Foreskin keratinocyte (primary cell): Measurements from ENCODE around the gene TRAF3IP3.

GRCh38 chr1:209617163-209617719 is 33.7 kb downstream of the CAMK1G start:
- RAMPAGE, total RNA = no peak

- RAMPAGE, total RNA = no peak
Measured at GRCh38 chr1:209624871-209625679, 27.1 kb downstream of the LAMB3 start.

- RAMPAGE, total RNA = no peak
Measured at GRCh38 chr1:209627532-209627992, 24.7 kb downstream of the LAMB3 start.

- RAMPAGE, total RNA = no peak
Measured at GRCh38 chr1:209667794-209668311, 7.4 kb upstream of the G0S2 start.

DNA sequence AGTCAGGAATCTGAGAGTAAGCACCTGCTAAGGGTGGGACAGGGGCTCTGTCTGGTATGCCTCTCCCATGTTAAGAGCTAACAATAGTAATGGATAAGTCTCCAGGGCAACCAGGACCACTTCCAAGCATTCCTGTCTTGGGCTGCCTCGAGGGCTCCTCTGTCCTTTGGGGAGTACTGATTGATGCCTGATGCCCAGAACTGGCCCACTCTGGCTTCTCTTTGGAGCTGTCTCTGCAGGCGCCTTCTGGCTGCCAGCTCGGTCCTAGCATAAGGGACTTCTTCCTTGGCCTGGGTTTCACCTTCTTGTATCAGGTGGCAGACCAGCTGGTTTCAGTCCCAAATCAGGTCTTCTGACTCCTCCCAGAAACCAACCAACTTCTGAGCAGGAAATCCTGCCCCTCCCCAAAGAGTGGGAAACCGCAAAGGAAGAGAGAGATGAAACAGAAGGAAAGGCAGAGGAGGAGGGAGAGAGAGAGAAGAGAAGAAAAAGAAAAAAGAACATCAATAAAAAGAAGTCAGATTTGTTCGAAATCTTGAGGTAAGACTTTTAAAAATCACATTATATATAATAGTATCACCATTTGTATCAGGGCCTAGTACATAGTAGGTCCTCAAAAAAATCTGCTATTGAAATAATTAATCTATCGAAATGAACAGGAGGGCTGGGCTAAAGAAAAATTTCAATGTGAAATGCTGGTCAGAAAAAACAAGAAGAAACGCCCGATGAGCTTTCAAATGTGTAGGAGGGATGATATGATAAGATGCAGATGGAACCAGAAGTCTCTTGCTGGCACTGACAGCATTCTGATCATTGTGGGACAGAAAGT is 10.7 kb downstream of the G0S2 start:
- RAMPAGE, total RNA = no peak

GRCh38 chr1:209755773-209756234 is at the start of gene TRAF3IP3:
Gene TRAF3IP3, plus strand, starts transcription at chr1:209756053.
- RAMPAGE, total RNA = no peak

- RAMPAGE, total RNA = no peak
Measured at GRCh38 chr1:209830665-209831270, 3.0 kb downstream of the UTP25 start.

DNA sequence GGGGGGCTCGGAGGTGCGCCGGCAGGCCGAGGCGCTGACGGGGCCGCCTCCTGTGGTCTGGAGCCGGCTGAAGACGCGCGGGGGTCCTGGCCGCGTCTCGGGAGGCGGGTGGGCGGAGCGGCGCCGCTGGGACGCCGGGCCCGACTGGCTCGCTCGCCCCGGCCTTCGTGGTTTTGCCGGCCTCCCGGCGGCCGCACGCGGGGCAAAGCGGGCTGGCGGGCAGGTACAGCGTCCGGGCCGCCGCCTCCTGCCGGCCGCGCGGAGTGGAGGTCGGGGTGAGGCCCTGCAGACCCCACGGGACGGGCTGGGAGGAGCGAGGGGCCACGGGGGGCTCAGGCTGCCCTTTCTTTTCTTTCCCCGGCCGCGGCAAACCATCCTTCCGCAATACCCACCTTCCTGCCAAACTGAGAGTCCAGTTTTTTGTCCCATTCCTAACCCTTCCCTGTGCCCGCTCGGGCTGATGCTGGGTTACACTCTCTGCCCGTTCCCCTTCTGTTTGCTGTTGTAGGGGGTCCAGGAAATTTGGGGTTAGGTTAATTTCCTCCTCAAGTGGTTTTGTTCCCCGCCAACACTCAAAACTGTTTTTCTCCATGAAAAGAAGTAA is 413 bp downstream of the SYT14 start:
- RAMPAGE, total RNA = no peak

GRCh38 chr1:210294960-210295398 is 33.7 kb upstream of the HHAT start:
- RAMPAGE, total RNA = no peak

- RAMPAGE, total RNA = no peak
Measured at GRCh38 chr1:210342935-210343985, 14.6 kb downstream of the HHAT start.

GRCh38 chr1:210505882-210506102 is 177.1 kb downstream of the HHAT start:
- RAMPAGE, total RNA = no peak

DNA sequence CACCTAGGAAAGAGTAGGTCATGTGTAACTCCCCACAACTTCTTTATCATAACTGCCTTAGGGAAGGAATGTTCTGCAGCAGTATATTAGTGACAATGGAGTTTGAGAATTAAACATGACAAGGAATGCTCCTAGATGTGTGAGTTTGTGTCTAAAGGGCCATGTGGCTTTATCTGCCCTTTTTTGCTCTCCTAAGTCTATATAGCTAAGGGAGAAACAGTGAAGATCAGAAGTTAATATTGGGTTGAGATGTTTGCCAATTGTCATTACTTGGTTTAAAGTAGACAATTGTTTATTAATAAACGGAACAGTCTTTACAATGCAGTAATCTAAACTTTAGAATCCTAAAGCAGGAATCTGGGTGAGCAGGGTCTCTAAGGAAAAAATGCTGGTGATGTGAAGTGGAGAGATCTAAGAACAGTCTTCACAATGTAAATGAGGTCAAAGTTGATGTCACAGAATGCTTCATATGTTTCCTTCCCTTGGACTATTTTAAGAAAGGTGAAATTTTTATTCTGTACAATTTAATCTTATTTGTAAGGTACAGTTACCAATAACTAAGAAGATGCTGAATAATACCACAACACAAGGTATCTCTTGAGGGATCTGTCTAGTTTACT is 9.0 kb upstream of the TRAF5 start:
- RAMPAGE, total RNA = no peak

DNA sequence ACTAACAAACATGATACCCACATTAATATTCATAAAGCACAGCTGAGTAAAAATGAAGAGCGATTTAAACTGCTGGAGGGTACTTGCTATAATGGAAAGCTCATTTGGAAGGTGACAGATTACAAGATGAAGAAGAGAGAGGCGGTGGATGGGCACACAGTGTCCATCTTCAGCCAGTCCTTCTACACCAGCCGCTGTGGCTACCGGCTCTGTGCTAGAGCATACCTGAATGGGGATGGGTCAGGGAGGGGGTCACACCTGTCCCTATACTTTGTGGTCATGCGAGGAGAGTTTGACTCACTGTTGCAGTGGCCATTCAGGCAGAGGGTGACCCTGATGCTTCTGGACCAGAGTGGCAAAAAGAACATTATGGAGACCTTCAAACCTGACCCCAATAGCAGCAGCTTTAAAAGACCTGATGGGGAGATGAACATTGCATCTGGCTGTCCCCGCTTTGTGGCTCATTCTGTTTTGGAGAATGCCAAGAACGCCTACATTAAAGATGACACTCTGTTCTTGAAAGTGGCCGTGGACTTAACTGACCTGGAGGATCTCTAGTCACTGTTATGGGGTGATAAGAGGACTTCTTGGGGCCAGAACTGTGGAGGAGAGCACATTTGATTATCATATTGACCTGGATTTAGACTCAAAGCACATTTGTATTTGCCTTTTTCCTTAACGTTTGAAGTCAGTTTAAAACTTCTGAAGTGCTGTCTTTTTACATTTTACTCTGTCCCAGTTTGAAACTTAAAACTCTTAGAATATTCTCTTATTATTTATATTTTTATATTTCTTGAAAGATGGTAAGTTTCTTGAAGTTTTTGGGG is 45.7 kb downstream of the TRAF5 start:
- RAMPAGE, total RNA = no peak

DNA sequence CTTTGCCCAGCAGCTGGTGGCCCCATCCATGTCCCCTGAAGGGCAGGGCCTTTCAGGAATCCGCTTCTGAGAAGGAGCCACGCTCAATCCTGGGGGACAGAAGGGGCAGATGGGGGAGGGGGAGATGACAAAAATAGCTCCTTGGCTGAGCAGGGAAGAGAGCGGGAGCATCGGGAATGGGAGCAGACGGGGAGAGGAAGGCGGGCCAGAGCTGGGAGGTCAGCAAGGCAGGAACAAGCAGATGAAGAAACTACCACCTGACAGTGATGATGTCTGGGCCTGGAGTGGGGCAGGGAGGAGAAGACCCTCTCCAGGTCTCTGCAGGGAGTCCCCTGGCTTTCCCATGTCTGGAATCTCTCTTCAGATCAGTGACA is 40.6 kb downstream of the SLC30A1 start:
- RAMPAGE, total RNA = no peak

GRCh38 chr1:211541942-211542626 is 36.9 kb downstream of the SLC30A1 start:
- RAMPAGE, total RNA = no peak

DNA sequence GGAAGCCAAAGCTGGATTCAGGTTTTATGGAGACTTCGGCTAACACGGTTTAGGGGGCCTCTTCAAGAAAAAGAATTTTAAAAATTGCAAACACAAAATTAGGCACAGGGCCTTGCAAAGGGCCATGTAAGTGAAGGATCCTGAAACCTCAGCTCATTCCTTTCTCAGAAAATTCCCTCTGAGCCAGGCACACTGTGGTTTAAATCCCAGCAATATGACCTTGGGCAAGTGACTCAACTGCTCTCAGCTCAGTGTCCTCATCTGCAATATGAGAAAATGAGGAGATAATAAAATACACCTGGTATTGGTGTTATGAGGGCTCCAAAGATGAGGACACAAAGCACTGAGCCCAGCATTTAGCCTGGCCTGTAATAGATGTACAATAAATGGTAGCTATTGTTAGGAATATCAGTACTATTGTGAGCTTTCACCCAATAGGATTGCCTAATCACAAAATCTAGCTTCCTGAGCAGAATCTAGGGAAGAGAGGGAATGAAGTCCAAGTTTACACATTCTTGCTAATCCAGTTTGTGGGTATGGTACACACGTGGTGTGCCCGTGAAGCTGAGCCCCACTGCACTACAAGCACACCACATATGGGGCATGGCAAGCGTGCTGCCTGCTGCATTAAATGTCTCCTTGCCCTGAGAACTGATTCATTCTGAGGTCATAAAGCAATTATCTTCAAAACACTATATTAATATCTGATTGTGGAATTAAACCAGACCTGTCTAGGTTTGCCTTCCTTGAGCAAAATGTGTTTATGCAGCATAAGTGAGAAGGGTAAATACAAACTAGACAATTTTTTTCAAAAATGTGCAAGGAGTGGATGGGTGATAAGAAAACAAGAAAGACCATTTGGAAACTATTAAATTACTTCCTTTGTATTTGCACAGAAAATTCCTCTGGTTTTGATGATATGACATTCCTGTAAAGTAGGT is 24.3 kb upstream of the SLC30A1 start:
- RAMPAGE, total RNA = no peak

GRCh38 chr1:211613140-211613916 is 34.4 kb upstream of the SLC30A1 start:
- RAMPAGE, total RNA = no peak

- RAMPAGE, total RNA = no peak
Measured at GRCh38 chr1:211648182-211648755, 27.2 kb downstream of the NEK2 start.

DNA sequence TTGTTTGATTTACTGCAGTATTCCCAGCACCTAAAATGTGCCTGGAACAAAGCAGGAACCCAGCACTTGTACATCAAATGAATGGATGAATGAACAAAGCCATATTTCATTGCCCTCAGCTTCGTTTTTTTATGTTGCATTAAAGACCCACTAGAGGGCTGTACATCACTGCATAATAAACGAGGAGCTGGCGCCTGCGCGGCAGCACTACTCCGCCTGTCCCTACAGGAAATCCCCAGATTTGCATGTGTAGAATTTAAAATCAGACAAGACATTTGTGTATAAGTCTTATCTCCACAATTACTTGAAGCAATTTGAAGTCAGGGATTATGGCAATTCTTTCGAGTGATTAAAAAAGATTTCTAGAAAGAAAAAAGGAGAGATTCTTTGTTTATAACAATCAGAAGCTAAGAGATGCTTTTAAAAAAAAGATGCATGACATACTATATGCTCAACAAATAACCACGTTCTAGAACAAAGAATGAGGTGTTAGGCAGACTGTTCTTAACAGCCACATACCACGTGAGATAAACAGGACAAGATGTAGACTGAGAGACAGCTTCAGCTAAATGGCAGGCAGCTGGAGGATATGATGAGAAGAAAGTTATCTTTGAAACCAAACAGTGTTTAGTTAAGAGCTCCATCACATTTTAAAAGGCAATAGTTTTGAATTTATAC is 5.5 kb upstream of the NEK2 start:
- RAMPAGE, total RNA = no peak

DNA sequence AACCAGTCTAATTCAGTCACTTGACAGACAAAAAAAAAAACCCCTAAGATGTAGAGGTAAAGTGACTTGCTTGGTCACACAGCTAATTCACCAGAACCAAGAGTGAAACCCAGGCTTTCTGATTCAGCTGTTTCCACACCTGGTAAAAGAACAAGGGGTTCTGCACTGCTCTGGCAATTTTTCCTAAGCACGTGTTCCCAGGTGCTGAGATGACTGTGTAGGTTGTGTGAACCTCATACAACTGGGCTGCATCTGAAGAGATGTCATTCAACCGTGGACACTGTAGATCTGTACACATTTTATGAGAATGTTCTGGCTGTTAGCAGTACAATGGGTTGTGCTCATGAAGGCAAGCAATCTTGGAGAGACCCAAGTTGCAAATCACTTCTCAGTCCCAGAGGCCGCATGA is 95.5 kb downstream of the INTS7 start:
- RAMPAGE, total RNA = no peak